Spleen (tissue), 7 donors: ENCODE results near the gene NUP133.

DNA sequence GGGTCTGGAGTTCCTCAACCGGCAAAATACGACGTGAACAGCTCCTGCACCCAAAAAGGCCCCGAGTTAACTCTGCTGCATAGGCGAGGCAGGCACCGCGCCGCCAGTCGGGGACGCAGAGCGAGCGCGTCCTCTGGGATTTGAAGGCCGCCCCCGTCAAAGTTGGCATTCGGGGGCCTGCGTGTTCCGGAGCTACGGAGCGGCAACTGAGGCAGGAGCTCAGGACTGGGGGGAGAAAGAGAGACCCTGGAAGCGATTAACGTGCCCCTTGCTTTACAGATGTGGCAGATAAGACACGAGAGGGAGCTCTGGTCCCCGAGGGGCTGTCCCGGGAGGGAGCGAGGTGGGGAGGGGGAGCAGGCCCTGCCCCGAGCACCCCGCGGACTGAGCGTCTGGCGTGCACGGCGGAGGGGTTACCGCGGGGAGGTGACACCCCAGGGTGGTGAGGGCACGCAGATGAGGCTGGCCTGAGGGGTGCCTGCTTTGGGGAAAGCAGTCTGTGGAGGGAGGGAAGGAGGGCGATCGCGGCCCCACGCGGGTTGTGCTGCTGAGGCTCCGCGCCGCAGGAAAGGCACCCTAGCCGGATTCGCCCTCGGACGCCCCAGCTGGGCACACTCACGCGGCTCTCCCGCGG is 26.6 kb downstream of the ACTA1 start:
- PRO-cap, 4 experiments, result no peak in any of the 4 experiments
- RAMPAGE, long total RNA, 4 experiments, result no peak in any of the 4 experiments

DNA sequence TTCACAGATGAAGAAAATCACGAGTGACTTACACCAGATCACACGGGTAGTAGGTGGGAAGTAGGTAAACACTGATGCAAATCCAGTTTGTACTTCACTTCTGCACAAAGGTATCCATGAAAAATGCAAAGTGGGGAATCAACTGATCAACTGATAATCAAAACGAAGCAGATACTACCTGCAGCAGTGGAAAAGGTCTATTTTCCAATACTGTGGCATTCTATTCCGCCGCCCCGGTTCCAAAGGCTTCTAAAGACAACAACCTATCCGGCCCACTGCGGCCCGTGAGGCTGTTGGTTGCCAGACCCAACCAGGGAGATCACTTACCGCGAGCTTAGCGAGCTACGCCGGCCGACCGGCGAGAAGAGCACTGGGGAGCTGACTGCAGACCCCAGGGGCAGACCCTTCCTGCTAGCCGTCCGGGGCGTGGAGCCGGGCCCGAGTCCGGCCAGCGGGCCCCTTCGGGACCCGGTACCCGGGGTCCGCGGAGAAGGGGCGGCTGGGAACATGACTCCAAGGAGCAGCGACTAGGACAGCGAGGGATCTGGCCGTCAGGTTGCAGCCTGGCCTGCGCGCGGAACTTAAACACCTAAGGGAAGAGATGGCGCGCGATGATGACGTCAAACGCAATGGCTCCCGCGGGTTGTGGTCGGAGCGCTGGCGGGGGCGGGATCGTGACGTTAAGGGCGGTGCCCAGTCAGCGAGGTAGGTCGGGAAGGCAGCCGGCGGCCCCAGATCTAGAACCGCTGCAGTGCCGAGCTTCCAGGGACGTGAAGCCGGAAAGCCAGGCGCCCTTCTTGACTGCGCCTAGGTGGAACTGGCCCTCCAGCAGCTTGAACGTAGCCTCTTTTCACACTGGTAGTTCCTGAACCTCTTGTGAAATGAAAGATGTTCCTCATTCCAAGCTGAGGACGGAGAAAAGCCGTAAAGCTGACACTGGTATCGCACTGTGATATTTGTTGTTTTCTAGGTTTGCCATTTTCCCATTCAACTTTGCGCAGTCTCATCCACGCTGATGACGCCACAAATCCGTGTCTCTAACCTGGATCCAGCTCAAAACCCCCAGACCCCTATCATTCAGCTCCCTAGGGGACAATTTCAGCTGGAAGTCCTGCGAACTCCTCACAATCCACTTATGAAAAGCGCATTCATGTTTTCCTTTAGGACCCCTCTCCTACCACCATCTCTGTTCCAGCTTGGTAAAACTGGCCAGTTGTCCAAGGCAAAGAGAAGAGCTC is at the start of gene NUP133:
Gene NUP133, minus strand, starts transcription at position 601 of the 1,238 bp plus-strand sequence.
- PRO-cap, 4 experiments, result peak in 4 of 4 experiments; most common plus-strand start position 734 of the sequence (in 3); most common minus-strand start position 558 of the sequence (in 2)
- RAMPAGE, long total RNA, 4 experiments, result start-site peak on the minus strand in 4 of 4 experiments, centred at positions 562 to 586 of the sequence, 29 to 463 reads per replicate

DNA sequence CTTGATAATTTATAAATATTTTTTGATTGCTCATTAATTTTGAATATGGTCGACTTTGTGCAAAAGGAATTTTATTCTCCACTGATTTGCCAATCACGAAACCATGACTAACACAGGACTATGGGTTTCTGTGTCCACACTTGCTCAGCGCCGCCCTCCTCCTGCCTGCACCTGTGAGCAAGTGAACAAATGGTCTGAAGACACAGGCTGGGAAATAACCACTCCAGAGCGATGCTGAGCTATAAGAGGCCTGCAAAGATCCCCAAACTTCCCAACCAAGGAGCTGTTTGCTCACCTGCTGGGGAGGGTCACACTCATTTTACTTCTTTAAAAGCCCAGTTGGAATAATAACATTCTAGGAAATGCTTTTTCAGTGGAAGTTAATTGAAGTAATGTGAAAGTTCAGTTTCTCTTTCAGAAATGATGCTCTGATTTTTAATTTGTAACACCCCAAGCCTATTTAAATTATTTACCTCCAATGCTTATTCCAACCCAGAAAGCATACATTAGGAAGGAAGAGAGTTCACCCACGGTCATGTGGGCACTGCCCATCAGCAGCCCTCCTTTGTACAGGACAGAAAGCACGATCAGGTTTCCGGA is 19.4 kb downstream of the ABCB10 start:
- PRO-cap, 4 experiments, result no peak in any of the 4 experiments
- RAMPAGE, long total RNA, 4 experiments, result no peak in any of the 4 experiments

DNA sequence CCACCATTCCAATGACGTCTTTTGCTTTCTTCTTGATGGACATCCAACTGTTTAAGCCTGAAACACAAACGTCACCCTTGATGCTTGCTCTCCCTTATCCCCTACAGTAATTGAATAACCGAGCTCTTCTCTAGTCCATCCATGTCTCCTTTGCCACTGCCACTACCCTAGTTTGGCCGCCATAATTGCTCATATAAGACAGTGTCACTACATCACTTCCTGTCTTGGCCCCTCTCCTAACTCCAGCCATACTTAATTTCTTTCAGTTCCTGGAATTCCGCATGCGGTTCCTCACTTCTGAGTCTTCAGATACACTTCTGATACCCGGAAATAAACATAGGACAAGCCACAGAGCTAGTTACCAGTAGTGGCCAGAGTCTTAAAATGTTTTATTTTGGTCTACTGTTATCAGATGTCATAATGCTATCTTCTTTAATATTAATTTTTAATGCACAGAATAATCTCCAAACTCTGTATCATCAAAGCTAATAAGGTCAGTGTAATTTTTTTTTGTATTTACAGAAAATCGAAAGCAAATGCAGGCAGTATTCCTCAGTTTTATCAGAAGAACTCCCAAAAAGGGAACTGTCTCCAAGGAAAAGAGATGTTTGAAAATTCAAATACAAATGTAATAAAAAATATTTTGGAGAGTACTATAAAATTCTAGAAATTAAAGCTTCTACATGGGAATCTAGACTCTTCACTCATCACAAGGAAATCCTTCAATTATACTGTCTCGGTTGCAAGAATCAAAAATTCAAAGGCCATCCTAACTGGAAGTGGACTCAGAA is 25.3 kb downstream of the TAF5L start:
- PRO-cap, 4 experiments, result no peak in any of the 4 experiments
- RAMPAGE, long total RNA, 4 experiments, result start-site peak on the minus strand in 1 of 4 experiments, centred at position 656 of the sequence, 8 reads per replicate

DNA sequence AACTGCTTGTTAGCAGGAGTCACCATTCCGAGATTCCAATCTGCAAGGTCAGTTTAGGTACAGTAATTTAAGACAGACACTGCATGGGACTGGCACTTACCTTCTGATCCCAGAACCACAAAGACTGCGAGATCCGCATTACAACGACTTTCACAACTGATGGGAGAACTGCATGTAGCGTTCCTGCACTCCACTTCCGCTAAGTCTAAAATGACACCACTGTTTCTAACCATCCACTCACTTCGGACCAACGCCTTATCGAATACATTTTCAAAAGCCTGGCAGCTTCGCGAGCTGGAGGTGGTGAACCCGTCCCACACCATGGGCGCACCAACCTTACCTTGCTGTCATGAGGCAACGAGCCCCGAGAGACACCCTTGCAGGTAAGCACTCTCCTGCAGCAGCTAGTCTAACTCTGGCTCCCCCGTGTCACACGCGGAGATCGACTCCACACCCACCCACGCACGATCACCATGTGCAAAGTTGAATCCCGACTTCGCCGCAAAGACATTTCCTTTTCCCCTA is 903 bp downstream of the TAF5L start:
- PRO-cap, 4 experiments, result no peak in any of the 4 experiments
- RAMPAGE, long total RNA, 4 experiments, result no peak in any of the 4 experiments

GRCh38 chr1:229626447-229626879 is 416 bp downstream of the URB2 start:
- PRO-cap, 4 experiments, result peak in 3 of 4 experiments; most common plus-strand start chr1:229626489 (in 2)
- RAMPAGE, long total RNA, 4 experiments, result no peak in any of the 4 experiments

DNA sequence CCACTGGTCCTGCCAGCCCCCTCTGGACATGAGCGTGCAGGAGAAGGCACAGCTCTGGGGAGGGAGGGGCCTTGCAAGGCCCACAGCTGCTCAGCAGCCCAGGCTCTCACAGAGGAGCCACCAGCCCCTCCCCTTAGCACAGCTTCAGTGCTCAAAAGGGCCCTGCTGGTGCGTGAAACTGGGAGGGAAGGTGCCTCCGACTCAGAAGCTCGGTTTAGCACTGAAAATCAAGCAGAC is 210.8 kb upstream of the GALNT2 start:
- PRO-cap, 4 experiments, result peak in 3 of 4 experiments; most common plus-strand start position 181 of the sequence (in 2); most common minus-strand start position 56 of the sequence (in 1)
- RAMPAGE, long total RNA, 4 experiments, result no peak in any of the 4 experiments

DNA sequence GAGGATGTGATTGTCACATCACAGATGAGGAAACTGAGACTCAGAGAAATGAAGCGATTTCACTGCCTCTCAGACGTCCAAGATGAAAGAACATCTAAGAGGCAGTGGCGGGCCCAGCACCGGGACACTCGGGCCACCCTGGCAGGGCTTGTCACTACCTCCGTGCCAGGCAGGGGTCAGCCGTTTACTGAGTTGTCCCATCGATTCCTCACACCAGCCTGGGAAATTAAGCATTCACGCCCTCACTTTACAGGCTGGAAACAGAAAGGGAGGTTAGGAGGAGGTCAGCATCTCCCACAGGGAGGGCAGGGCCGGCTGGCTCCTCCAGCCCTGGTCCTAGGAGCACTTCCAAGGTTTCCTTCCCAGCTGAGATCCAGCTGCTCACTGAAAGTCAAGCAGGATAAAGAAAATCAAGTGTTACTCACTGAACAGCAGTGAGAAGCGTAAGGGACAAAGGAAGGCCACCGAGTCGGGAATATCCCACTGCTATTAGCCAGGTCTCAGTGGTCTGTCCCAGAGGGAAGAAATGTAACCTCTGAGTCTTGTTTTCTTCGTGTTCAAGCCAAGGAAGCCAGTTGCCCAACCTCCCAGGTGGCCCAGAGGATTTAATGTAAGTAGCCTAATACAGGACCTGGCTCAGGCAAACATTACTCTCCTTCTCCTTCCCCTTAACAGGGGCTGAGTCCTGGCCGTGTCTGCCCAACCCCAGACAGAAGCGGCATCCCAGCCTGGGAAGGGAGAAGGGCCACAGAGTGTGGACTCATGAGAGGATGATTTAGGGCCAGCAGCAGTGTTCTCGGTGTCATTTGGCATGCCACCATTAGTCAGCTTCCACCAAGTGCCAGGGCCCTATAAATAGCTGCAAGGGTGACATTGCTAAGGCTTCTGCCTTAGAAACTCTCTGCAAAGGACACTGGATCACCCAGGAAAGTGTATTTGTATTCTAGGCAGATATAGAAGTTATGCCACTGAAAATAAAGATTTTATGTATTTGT is 203.2 kb upstream of the GALNT2 start:
- PRO-cap, 4 experiments, result no peak in any of the 4 experiments
- RAMPAGE, long total RNA, 4 experiments, result no peak in any of the 4 experiments

- PRO-cap, 4 experiments, result no peak in any of the 4 experiments
- RAMPAGE, long total RNA, 4 experiments, result no peak in any of the 4 experiments
These were observed 12.4 kb downstream of the GALNT2 start for GRCh38 chr1:230079584-230079783.

- PRO-cap, 4 experiments, result peak in 1 of 4 experiments; most common minus-strand start chr1:230177273 (in 1)
- RAMPAGE, long total RNA, 4 experiments, result no peak in any of the 4 experiments
These were observed 109.8 kb downstream of the GALNT2 start for GRCh38 chr1:230176627-230177470.

DNA sequence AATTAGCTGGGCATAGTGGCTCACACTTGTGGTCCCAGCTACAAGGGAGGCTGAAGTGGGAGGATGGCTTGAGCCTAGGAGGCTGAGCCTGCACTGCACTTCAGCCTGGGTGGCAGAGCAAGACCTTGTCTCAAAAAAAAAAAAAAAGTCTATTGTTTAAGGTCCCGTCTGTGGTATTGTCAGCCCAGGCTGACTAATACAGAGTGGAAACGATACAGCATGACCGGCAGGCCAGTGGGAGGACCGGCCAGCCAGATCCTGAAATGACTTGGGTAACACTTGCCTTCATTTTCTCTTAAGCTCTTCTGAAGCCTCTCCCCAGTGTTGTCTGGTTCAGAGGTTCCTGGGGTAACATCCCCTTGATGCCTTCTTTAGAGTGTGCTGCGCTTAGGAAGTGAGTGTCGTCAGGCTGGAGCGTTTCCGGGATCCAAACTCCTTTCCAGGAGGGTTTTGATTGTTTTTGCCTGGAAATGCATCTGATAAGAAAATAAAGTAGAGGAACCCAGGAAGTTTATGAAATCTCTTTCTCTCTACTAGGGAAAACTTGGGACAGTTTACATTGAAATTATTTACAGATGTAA is 142.7 kb downstream of the GALNT2 start:
- PRO-cap, 4 experiments, result no peak in any of the 4 experiments
- RAMPAGE, long total RNA, 4 experiments, result no peak in any of the 4 experiments

GRCh38 chr1:230224067-230224589 is 157.1 kb downstream of the GALNT2 start:
- PRO-cap, 4 experiments, result no peak in any of the 4 experiments
- RAMPAGE, long total RNA, 4 experiments, result no peak in any of the 4 experiments

- PRO-cap, 4 experiments, result no peak in any of the 4 experiments
- RAMPAGE, long total RNA, 4 experiments, result no peak in any of the 4 experiments
These were observed 33.1 kb upstream of the COG2 start for GRCh38 chr1:230609231-230609575.

DNA sequence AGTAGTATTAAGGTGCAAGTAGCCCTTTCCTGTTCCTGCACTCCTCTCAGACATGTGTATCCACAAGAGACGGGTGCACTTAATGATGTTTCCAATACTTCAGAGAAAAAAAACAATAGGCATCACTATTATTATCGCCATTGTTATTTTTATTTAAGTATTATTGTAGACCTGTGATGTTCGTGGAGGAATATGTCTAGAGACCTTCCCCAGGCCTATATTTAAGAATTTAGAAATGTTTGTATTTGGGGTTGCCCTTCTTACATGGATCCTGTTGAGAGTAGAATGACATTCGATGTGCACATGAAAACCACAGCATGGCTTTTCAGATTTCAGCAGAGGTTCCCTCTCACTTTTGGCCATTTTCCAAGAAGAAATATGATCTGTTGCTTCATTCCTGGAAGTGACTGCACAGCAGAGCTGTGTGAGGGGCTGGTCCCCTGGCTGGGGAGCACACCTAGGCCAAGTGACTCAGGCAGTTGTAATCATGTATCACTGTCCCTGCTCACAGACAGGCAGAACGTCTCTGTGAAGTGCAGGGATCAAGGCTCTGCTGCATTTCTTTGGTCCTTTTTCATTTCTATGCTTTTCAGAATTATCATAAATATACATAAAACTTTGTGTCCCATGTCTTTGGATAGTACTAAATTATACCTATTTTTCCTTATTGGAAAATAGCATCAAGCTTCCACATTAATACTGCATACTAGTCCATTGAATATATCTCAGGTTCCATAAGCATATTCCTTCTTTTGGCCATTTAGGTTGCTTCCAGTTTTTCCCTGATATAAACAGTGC is 32.3 kb downstream of the AGT start:
- PRO-cap, 4 experiments, result no peak in any of the 4 experiments
- RAMPAGE, long total RNA, 4 experiments, result no peak in any of the 4 experiments

DNA sequence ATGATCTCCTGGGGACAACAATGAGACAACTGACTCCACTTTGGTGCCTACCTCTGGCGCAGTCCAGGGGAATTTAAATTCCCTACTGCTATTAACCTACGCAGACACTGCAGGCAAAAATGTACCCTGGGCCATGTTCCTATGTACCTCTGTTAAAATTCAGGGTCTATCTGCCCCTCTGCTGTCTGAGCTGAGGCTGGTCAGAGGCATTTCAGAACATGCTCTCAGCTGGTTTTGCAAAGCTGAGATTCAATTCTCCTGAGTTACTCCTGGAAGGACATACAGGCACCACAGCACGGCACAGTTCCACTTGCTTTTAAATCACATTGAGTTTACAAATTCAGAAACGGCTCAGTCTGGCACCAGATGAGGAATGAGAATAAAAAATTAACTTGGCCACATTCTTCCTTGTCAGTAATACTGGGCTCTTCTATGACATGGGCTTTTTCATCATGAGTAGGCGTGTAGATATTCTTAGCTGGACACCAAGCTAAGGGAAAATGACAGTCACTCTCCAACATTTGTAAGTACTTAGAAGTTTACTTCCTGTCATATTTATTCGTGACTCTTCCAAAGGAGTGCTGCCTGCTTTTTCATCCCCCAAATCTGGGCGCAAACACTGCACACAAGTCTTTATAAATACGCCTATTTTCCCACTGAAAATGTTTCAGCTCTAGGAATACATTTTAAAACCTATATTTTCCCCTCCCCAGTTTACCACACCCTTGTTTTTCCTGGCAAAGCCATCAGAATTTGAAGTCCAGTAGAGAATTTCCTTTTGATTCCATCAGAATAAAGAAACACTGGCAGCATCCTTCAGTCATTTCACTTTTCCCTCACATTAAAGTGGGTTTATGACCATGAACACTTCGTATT is 1.9 kb downstream of the C1orf198 start:
- PRO-cap, 4 experiments, result peak in 3 of 4 experiments; most common plus-strand start position 558 of the sequence (in 3); most common minus-strand start position 375 of the sequence (in 3)
- RAMPAGE, long total RNA, 4 experiments, result no peak in any of the 4 experiments

GRCh38 chr1:230867719-230868440 is 441 bp downstream of the C1orf198 start:
- PRO-cap, 4 experiments, result peak in 4 of 4 experiments; most common plus-strand start chr1:230867904 (in 3)
- RAMPAGE, long total RNA, 4 experiments, result no peak in any of the 4 experiments

GRCh38 chr1:230869467-230870017 is 1.2 kb upstream of the C1orf198 start:
- PRO-cap, 4 experiments, result peak in 2 of 4 experiments; most common minus-strand start chr1:230869579 (in 1)
- RAMPAGE, long total RNA, 4 experiments, result no peak in any of the 4 experiments

DNA sequence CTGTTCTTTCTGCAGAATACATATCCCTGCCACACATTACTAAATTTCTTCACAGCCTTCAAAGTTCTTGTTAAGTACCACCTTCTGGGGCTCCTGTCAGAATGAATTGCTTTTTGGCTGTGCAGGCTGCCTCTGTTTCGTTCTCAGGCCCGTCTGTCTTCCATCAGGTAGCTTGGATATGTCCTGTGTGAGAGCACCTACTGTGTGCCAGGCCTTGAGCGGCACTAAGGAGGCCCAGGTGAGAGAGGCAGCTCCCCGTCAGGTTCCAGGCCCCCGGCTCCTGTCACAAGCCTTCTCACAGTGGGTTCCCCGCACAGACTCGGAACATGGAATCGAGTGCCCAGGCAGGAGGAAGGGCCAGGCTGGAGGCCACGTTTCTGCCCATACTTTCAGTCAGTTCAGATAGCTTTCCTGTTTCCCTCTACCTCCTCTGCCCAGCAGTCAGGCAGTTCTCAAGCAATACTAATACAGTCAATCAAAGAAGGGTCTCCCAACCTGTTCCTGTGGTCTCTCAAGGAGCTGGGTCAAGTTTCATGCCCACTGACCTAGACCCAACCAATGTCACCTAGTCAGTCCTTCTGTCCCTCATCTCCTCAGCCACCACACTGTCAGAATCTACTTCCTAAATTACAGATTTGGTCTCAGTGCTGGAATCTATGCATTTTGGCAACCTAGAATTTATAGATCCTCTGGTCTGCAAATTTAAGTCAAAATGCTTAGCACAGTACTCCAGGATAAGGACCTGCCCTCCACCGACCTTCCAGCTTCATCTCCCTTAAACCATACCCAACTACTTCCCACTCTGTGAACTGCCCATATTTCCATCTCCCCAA is 40.3 kb downstream of the TTC13 start:
- PRO-cap, 4 experiments, result no peak in any of the 4 experiments
- RAMPAGE, long total RNA, 4 experiments, result no peak in any of the 4 experiments

DNA sequence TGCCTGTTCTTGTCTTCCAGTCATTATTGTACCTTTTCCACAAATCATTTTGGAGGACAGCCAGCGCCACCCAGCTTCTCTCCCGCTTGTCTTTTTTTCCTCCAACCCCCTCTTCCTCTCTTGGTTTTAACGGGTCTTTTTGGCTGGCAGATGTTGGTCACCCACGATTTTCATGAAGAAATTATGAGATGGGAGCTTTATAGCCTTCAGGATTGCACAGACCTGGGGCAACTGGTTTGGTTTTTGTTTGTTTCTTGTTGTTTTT is 896 bp downstream of the GNPAT start:
- PRO-cap, 4 experiments, result no peak in any of the 4 experiments
- RAMPAGE, long total RNA, 4 experiments, result no peak in any of the 4 experiments

DNA sequence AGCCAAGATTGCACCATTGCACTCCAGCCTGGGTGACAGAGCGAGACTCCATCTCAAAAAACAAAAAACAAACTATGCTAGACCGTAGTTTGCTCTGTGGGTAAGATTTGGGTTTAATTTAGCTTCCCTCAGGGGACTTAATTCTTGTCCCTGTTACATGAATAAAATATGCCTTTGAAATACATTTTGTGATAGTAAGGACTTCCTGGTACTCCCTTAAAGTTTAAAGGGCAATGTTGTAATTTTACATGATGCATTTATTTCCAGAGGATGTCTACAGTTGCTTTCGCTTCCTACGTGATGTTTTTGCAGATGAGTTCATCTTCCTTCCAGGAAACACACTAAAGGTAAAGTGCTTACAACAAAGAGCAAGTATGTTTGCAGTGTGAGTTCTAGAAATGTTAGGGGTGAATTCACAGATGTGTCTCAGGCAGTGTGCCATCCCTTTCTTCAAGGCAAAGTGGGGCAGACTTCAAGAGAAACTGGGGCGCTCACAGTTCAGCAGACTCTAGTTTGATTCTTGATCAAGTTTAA is 31.1 kb downstream of the GNPAT start:
- PRO-cap, 4 experiments, result no peak in any of the 4 experiments
- RAMPAGE, long total RNA, 4 experiments, result no peak in any of the 4 experiments